Measurements from ENCODE around the genes ITGA2B and DCAKD.

DNA sequence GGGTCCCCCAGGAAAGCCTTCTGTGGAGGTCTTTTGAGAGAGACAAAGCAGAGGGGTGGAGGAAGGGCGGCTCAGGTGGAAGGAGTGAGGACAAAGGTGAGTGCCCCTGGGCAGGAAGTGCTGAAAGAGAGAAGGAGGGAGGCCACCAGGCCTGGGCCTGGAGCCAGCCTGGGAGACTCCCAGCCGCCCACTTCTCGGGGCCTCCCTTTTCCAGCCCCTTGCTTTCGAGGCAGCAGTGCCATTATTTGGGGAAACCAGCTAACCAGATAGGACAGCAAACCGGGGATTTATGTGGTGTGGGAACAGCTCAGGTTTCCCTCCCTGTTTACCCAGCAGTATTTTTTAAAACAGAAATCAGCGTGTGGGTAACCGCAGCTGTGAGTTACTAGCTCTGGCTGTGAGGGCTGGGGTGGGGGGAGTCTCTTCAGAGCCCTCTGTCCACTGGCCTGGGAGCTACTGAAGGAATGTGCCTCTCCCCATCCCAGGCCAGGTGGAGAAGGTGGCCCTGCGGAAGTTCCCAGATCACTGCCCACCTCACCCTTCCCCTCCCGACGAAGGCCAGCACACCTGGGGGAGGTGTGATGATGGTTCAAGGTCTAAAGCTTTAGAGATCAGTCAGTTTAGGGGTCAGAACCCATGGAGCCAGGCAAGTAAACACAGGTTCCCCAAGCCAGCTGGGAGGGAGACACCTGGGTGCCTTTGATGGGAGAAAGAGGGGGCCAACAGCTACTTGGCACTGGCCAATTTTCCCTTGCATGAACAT lies 8.4 kb upstream of the MEOX1 start:
- PRO-cap, result no peak

- PRO-cap, result no peak
These were observed 18.9 kb downstream of the MPP3 start for GRCh38 chr17:43813835-43814681.

DNA sequence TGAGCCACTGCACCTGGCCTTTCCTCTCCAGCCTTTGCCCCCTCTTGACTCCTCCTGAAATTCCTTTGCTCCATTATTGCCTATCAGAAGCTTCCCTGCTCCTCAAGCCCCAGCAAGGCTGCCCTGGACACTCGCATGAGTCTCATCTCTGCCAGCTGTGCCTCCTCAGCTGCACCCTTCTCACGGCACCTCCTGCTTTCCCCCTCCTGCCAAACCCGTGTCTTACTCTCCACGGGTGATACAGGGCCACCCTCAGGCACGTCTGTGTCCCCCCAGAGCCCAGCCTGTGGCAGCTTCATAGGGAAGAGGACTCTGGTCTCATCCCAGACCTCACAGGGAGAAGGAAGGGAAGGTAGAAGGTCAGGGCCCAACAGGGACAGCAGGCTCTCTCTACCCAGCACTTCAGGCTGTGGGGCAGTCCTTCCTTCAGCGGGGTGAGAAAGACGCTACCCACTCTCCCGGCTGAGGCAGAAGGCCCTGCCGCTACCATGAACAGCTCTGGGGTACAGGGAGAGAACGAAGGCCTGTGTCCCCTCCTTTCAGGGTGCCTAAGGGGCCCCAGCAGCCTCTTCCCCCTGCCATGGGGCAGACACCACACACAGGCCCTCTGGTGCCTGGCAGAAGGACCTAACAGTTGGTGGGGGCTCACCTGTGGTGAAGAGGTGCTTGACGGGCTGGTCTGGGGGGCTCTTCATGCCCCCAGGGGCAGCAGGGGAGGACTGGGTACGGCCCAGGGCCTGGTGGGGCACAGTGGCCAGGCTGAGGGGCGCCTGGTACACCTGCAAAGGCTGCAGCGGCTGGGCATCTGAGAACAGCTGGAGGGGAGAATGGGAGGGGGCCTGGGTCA lies 15.6 kb downstream of the G6PC3 start:
- PRO-cap, result no peak

DNA sequence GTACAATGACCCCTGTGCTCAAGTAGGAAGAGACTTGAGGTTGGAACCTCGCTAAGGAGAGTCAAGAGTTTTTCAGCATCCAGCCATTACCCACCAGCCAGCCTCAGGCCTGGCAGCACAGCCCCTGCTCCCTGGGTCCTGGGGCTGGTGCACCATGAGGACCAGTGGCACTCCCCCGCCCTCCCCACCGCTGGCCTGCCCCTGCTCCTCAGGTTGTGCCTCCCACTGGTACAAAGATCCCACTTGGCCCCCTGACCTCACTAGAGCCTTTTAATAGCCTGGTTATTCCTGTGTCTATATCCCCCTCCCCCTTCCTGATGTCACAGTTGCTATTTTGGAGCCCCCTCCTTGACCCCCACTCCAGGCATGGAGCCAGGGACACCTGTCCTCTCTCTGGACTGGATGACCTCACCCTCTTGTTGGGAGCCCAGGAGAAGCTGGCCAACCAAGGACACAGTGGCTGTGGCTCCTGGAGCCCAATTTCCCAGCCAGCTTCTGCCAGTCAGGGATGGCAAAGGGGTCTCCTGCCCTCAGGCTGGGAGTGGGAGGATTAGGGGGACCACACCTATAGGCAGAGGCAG lies 11.2 kb downstream of the HDAC5 start:
- PRO-cap, result no peak

DNA sequence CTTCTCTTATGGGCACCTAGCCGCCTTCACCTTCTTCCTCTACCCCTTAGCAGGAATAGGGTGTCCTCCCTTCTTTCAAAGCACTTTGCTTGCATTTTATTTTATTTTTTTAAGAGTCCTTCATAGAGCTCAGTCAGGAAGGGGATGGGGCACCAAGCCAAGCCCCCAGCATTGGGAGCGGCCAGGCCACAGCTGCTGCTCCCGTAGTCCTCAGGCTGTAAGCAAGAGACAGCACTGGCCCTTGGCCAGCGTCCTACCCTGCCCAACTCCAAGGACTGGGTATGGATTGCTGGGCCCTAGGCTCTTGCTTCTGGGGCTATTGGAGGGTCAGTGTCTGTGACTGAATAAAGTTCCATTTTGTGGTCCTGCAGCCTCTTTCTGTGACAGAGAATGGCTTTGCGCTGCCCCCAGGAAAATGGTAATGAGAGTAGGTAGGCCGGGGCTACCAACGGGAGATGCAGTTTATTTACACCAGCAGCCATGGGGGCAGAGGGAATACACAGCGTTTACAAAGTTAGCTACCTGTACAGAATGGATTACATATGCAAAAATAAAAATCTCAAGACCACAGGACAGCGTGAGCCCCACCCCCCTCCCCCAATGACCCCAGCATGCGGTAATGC lies 4.7 kb downstream of the TMUB2 start:
- PRO-cap, result no peak

DNA sequence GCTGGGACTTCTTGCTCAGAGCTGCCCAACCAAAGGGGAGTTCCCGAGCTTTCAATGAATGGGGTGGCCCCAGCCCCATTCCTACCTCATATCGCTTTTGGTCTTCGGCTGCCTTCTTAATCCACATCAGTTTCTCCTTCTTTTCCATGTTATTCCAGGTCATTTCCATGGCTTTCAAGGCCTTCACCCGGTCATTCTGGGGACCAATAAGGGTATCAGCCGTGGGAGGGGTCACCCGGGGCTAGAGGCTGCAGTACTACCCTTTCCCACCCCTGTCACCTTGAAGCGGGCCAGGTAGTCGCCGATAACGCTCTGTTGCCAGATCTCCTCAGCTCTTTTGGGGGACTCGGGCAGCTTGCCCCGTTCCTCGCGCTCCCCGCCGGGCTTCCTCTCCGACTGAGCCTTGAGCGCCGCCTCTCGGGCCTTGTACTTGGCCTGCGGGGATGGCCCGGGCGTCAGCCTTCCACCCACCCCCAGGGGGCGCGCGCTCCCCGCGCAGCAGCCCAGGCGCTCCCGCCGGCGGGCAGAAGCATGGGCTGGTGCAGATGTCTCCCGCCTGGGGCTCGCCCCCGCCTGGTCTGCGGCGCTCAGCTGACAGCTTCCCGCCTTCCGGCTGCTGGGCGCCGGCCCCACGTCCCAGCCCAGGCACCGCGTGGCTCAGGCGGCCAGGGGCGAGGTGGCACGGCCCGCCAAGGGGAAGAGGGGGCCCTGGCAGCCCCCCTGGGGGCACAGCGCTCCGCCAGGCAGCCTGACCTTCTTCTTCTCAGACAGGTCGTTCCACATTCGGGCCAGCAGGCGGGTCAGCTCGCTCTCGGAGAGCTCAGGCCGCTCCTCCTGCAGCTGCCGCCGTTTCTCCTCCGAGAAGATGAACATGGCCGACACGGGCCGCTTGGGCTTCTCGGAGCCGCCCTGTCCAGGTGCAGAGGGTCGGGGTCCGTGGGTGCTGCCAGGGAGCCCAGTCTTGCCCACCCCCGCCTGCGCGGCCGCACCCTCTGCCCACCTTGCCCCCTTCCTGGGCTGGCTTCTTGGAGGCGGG lies 9.1 kb downstream of the UBTF start:
- PRO-cap, result bidirectional peak, plus-strand start at position 594 of the sequence, minus-strand start at position 398 of the sequence

GRCh38 chr17:44212509-44212967 lies 6.9 kb downstream of the UBTF start:
- PRO-cap, result no peak

DNA sequence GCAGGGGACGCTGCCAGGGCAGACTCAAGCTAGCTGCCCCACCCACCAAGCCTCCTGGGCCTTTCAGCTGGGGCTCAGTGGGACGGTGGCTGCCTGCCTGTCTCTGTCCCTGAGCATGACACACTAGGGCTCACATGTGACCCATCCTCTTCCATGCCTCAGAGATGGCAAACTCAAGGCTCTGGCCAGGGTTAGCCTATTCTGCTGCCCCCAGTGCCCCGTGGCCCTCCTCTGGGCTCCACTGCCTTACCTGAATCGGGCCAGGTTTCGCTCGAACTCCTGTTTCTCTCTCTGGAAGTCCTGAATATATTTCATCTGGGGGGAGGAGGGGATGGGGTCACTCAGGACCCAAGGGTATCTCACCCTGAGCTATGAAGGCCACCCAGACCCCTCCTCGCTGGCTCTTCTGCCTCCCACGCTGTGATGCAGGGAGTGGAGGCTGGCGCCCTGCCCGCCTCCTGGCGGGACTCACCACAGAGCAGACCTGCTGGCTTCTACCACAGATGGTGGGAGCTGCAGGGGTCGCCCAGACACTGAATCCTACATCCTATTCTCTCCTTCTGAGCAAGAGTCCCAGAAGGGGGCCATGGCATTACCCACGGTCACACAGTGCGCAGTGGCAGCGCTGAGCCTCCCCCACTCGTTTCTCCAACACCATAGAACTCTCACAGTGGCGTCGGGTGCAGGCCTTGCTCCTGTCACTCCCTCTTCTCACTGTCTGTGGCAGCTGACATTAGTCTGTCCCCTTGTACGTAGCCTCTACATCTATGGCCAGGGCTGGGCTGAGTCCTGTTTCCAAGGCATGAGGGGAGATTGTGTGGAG lies 6.3 kb downstream of the UBTF start:
- PRO-cap, result no peak

DNA sequence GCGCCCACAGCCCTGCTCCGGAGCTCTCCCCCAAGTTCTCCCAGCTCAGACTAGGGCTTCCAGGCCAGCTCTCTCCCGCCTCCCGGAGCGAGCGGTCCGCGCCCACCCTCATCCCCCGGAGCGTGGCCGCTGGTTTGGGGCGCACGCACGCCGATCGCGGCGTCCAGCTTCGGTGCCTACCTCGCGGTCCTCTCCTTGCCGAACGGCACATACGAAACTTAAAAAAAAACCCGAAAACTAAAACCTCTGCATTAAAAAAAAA lies 742 bp upstream of the UBTF start:
- PRO-cap, result no peak

GRCh38 chr17:44389257-44390075 lies at the start of gene ITGA2B:
Gene ITGA2B (minus strand): TSS chr17:44389649.
- PRO-cap, result no peak

- PRO-cap, result unidirectional peak, plus-strand start at chr17:44533828
These were observed 23.8 kb upstream of the FZD2 start for GRCh38 chr17:44533446-44533949.

DNA sequence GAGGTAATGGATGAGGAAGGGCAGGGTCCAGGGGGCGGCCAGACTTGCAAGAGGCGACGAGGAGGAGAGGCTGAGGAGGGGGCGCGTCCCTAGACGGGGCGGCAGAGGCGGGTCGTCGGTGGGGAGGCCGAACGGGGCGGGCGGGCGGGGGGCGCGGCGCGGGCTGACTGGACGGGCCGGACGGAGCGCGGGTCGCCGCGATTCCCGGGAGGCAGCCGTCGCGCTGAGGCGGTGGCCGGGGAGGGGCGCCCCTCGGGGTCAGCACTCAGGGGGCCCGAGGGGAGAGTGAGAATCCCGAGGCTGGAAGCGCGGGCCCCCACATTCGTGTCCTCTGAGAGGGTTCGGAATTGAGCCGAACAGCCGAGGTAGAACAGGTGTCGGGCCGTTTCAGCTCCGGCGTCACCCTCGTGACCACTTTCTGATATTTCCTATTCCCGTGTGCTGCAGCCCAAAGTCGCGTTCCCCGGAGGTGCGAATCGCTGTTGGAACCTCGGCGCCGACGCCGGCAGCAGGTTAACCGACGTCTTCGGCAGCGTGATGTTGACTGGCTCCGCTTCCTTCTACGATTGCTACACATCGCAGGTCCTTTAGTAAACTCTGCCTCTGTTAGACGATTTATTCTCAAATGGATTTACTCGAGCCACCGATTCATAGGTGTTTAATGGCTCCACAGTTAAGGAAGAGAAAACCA lies 557 bp downstream of the MEIOC start:
- PRO-cap, result unidirectional peak, minus-strand start at position 546 of the sequence

DNA sequence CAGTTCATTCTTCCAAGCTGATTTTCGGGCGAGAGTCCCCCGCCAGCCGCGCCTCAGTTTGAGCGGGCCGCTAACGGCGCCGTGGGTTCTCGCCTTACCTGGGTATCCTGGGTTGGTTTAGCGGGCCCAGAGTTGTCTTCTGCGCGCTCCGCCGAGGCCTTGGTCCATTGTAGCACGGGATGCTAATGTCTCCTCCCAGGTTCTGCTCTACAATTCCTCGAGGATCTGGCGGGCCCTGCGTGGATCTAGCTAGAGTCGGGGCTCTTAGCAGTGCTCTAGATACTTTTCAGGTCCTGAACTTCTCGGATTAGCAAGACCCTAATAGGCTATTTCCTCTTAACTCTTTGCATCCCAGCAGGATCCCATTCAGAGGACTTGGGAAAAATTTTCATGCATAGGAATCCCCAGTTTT lies 459 bp upstream of the GJC1 start:
- PRO-cap, result bidirectional peak, plus-strand start outside the sequence, minus-strand start at position 309 of the sequence

DNA sequence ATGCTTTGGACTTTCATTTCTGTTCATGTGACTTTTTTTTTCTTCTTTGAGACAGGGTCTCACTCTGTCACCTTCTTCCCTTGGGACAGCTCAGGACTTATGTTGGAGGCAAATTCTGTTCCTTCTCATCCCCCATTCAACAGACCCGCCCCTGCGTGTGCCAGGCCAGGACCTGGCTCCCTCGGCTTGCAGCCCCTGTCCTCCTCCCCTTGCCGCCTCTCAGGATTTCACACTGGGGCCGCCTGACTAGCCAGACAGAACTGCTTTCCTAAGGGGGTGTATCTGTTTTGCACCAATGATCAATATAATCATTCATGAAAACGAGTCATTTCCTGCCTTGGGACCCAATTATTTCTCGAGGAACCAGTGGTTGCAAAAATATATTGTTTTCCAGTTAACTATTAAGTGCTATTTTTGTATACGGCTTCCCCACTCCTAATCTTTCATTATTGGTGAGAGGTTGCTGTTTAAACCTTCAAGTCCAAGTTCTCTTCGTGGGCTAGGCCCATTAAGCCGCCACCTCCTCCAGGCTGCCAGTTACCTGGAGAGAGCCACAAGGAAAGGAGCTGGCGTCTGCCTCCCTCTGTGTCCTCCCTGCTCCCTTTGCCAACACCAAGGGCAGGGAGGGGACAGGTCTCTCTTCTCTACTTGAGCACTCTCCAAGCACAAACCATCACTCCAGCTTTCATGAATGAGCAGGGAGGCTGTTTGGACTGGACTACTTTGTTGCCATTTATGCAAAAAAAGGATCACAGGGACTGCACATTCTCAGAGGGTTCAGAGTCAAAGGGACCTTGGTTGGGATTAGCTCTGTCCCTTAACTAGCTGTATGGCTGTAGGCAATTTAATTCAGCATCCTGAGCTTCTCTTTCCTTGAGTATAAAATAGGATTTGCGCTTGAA lies 8.9 kb downstream of the DCAKD start:
- PRO-cap, result no peak

- PRO-cap, result bidirectional peak, plus-strand start at chr17:45051376, minus-strand start at chr17:45051291; unidirectional peak, minus-strand start at chr17:45051526; unidirectional peak, minus-strand start at chr17:45051587; unidirectional peak, plus-strand start at chr17:45052080
These were observed at the start of gene DCAKD for GRCh38 chr17:45051007-45052290. Gene DCAKD (minus strand): TSS chr17:45051632.

DNA sequence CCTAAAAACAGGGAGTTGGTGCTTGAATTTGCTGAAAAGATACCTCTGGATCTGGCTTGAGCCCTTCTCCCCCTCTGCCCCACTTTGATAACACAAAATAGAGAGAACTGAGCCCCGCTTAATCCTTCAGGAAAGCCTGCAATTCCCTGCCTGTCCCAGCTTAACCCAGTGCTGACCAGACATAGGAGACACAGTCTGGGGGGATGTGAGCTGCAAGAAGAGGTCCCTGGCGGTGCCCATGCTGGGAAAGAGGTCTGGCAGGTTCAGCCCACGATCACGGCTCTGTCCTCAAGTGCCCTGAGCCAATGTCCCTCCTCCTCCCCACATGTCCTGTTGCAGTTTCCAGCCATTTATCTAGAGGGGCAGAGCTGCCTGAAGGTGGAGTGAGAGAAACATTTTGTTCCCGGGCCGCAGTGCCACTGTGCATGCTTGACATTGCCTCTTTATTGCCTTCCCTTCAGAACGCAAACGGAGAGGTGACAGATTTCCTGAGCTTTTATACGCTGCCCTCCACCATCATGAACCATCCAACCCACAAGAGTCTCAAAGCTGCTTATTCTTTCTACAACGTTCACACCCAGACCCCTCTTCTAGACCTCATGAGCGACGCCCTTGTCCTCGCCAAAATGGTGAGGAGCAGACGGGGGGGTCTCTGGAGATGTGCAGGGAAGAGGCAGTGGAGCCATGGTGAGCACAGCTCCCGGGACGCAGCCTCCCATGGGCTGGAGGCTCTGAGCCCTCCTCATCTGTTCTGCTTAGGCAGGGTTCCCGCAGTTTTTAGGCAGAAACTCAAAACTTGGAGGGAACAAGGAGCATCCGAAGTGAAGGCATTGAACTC lies 28.8 kb downstream of the PLCD3 start:
- PRO-cap, result no peak

- PRO-cap, result no peak
These were observed 21.0 kb downstream of the PLCD3 start for GRCh38 chr17:45111257-45111762.

GRCh38 chr17:45114115-45114515 lies 18.2 kb downstream of the PLCD3 start:
- PRO-cap, result no peak

GRCh38 chr17:45124463-45124978 lies 7.8 kb downstream of the PLCD3 start:
- PRO-cap, result no peak

GRCh38 chr17:45137608-45138351 lies 2.3 kb downstream of the ACBD4 start:
- PRO-cap, result no peak